Tongue (tissue), 2 donors: ENCODE data around the gene AHSG.

- RAMPAGE, long total RNA = no peak
Observed at GRCh38 chr3:185473356-185473955, 25.4 kb downstream of the TMEM41A start.

DNA sequence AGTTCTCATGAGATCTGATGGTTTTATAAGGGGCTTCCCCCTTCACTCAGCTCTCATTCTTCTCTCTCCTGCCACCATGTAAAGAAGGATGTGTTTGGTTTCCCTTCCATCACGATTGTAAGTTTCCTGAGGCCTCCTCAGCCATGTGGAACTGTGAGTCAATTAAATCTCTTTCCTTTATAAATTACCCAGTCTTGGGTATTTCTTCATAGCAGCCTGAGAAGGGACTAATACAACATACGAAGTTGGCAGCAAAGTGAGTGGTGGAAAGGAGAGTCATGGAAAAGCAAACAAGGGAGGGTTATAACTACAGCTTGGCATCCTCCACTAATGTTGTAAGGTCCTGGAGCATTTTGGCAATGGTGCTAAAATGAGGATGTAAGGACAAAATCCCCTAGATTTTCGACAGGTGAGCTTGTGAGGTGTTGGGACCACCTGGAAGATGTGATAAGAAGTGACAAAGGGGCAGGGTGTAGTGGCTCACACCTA is 5.8 kb upstream of the TMEM41A start:
- RAMPAGE, long total RNA = no peak

- RAMPAGE, long total RNA = no peak
Observed at GRCh38 chr3:185634149-185634880, 48.2 kb downstream of the SENP2 start.

DNA sequence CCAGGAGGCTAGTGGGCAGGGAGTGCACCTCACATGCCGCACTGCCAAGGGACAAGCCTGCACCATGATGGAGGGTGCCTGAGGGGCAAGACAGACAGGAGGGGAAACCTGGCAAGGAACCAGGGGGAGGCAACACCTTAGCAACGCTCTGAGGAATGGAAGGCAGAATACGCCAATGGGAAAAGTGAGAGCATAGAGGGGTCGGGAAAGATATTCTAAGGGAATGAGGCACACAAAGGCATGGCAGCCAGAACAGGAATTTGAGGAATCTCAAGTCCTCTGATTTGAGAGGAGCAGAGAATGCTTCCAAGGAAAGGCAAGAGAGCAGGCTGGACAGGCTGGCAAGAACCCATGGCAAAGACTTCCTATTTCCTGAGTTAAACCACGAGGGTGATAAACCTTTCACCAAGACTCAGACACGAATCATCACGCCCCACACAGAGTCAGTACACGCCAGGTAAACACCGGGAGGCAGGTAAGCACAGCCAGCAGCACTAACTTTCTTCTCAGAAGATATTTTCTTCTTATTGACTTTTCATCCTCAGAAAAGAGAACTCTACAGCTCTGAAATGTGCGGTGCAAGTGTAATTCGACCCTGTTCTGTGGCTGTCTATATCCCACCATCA is 109.8 kb downstream of the IGF2BP2 start:
- RAMPAGE, long total RNA = no peak

DNA sequence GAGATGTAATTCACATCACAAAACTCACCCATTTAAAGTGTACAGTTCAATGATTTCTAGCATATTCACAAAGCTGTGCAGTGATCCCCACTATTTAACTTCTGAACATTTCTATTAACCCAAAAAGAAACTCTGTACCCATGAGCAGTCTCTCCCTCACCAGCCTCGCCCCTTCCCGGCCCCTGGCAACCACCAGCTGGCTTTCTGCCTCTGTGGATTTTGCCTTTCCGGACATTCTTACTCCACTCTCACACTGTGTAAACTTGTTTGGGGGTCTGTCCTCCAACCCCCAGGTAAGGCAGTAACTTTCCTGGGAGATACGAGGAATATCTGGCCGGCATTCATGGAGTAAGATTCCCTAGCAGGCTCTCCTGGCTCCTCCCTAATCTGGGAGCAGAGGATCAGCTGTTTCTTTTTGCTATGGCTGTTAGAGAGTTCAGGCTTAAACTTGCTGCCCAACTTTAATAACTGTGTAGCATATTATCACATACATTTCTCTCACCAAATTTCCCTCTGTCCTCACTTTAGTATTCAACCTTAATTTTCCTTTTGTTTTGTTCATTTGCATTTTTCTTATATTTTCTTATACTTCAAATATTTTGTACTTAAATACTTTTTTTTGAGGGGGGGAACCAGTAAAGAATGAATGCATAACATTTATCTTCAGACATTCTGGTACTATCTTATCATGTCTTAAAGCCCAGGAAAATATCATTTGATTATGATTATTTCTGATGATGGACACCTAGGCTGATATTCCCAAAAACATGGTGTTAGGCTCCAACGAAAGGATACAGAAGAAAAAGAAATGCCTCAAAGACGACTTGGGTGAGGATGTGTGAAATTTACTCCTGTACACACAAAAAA is 64.2 kb downstream of the IGF2BP2 start:
- RAMPAGE, long total RNA = no peak

- RAMPAGE, long total RNA = no peak
Observed at GRCh38 chr3:185973840-185974212, 36.0 kb upstream of the TRA2B start.

- RAMPAGE, long total RNA = no peak
Observed at GRCh38 chr3:186413562-186414652, 51.9 kb upstream of the DGKG start.

DNA sequence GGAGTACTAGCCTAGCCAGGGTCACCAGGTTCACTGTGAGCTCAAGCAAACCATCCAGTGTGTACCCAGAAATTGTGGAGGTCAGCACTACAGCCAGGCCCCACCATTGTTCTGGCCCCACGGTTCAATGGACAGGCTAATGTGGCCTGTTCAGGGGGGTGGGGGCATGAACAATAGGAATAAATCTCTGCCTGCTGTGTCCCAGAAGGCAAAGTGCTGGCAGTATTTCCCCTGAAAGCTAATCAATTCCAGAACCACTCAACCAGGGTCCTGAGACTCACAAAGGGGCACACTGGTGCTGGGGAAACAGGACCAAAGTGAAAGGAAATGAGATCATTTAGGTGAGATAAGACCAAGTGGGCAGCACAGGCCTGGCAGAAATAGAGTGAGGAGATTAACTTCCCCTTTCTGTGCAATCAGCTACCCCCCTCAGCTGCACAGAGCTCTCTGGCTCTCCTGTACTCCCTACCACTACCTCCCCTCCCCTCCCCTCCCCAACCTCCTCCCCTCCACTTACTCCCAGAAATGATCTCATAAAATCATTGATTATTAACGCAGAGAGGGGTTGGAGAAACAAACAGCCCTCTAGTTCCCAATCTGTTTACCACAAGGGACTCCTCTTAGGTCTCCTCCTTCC is 11.5 kb downstream of the CRYGS start:
- RAMPAGE, long total RNA = no peak

DNA sequence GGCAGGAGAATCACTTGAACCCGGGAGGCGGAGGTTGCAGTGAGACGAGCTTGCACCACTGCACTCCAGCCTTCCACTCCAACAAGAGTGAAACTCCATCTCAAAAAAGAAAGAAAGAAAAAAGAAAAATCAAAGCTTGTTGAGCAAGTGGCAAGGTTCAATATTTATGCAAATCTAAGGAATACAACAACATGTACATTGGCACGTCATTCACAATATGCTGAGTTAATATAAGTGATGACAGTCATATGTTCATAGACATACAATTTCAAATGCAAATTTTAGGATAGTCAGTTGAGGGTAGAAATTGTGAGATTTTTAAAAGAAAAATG is 12.5 kb upstream of the AHSG start:
- RAMPAGE, long total RNA = no peak

DNA sequence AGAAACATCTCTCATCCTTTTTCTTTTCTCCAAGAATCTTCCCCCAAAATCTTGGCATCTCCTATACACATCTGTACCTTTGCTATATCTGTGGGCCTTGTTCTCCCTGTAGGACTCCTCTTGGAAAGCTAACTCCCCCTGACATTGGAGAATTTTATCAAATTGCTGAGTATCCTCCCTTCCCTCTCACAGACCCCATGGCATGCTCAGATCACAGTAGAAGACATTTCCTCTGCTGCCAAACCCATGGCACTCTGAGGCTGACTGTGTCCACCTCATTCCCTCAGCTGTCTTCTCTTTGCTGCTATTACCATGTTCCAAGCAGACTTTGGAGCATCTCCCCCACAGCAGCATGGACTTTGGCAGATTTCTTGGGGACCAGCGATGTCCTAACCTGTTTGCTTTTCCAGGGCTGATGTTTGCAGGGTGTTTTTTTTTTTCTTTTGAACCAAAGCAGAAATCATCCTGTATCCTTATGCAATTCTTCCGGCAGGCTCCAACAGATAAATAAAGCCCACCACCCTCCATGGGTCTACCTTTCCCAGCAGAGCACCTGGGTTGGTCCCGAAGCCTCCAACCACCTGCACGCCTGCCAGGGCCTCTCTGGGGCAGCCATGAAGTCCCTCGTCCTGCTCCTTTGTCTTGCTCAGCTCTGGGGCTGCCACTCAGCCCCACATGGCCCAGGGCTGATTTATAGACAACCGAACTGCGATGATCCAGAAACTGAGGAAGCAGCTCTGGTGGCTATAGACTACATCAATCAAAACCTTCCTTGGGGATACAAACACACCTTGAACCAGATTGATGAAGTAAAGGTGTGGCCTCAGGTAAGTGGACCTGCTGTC is at the start of gene AHSG:
Gene AHSG, plus strand, starts transcription at position 533 of the 845 bp plus-strand sequence.
- RAMPAGE, long total RNA = no peak

- RAMPAGE, long total RNA = no peak
Observed at GRCh38 chr3:186942137-186942742, 11.9 kb downstream of the ST6GAL1 start.

DNA sequence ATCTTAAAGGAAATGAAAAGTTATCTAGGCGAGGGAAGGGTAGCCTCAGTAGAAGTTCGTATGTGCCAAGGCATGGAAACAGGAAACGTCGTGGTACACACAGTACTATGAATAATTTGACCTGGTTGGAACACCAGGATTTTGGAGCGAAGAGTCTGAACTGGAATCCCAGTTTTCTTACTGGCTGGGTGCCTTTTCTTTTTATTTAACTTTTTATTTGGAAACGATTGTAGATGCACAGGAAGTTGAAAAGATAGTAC is 39.4 kb downstream of the ST6GAL1 start:
- RAMPAGE, long total RNA = no peak

GRCh38 chr3:186976060-186976259 is 45.6 kb downstream of the ST6GAL1 start:
- RAMPAGE, long total RNA = no peak

- RAMPAGE, long total RNA = no peak
Observed at GRCh38 chr3:186976883-186977911, 46.9 kb downstream of the ST6GAL1 start.

- RAMPAGE, long total RNA = no peak
Observed at GRCh38 chr3:187039757-187040595, 99.3 kb downstream of the RPL39L start.

DNA sequence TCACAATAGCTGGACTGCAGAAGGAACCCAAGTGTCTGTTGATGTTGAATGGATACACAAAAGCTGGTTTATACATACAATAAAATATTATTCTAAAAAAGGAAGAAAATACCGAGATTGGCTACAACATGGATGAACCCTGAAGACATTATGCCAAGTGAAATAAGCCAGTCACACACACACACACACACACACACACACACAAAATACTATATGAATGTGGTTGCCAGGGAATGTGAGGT is 77.0 kb downstream of the RPL39L start:
- RAMPAGE, long total RNA = no peak

GRCh38 chr3:187367058-187367457 is 1.1 kb upstream of the RTP4 start:
- RAMPAGE, long total RNA = no peak

DNA sequence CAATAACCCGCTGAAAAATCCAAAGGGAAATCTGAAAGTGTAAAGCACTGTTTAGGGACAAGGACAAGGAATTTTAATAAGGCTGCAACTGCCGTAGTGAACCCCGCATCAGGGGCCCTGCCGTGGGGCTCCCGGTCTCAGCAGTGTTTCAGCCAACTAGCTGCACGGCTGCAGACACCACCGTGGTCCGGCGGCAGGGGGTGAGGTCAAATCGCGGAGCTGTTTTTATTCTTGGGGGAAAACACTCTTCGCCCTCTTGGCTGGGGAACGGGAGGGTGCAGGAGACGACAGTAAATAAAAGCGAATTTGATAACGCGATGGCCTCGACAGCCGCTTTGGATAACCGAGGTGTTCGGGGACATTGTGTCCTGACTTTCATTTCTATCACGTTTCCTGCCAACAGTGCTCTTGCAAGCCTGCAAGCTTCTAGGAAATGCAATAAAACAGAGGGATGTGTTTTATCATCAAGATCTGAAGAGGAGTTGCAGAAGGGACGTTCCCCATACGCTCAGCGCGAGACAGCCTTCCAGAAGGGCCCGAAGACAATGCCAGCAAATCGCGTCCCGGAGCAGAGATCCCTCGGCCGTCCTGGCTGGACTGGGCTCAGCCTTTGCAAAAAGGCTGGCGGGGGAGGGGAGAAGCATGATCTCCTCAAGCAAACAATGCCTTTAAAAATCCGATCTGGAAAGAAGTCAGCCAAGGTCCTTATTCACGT is 5.9 kb downstream of the BCL6 start:
- RAMPAGE, long total RNA = no peak

DNA sequence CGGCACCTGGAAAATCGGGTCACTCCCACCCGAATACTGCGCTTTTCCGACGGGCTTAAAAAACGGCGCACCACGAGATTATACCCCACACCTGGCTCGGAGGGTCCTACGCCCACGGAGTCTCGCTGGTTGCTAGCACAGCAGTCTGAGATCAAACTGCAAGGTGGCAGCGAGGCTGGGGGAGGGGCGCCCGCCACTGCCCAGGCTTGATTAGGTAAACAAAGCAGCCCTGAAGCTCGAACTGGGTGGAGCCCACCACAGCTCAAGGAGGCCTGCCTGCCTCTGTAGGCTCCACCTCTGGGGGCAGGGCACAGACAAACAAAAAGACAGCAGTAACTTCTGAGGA is 117.4 kb upstream of the BCL6 start:
- RAMPAGE, long total RNA = no peak

- RAMPAGE, long total RNA = no peak
Observed at GRCh38 chr3:187943616-187944318, 198.5 kb upstream of the BCL6 start.